Skeletal muscle tissue (tissue), 7 donors: ENCODE measurements around a stretch of chr21.

DNA sequence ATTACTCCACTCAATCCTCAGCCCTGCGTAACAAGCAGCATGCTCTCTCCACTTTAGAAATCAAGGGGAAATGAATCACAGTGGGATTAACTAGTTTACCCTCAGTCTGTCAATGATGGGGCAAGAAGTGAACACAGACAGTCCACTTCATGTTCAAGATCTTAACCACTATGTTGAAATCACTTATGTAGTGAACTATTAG lies 57.8 kb downstream of the N6AMT1 start:
- PRO-cap, 3 experiments = no peak in any of the 3 experiments
- RAMPAGE, long total RNA = no peak
- RRBS, 2 experiments = no CpG with 5 or more reads among the region's 1 CpG

GRCh38 chr21:28922207-28922831 lies 37.2 kb upstream of the N6AMT1 start:
- PRO-cap, 3 experiments = no peak in any of the 3 experiments
- RAMPAGE, long total RNA = no peak
- RRBS, 2 experiments = no CpG with 5 or more reads among the region's 10 CpGs

GRCh38 chr21:29121676-29122153 lies 8.7 kb upstream of the MAP3K7CL start:
- PRO-cap, 3 experiments = no peak in any of the 3 experiments
- RAMPAGE, long total RNA = no peak
- RRBS, 2 experiments = no CpG with 5 or more reads among the region's 1 CpG

GRCh38 chr21:29208460-29209245 lies 78.2 kb downstream of the MAP3K7CL start:
- PRO-cap, 3 experiments = no peak in any of the 3 experiments
- RAMPAGE, long total RNA = no peak
- RRBS, 2 experiments = no CpG with 5 or more reads among the region's 5 CpGs

DNA sequence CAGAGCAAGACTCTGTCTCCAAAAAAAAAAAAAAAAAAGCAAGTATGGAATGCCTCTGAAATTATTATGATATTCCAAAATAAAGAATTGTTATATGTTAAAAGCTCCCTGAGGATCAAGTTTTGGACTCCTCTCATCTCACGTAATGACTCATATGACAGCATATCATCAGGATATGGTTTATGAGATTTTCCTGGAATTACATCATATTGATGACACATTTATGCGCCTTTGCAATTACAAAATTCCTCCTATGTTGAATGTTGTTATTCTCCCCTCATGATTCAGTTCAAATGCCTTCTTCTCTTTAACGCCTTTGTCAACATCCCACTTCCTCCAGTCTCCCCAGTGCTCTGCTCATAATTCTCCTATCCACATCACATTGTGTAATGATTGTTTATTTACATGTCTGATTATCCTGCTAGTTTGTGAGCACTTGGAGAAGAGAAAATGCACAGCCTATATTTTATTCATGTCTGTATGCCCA lies 80.9 kb upstream of the BACH1 start:
- PRO-cap, 3 experiments = no peak in any of the 3 experiments
- RAMPAGE, long total RNA = no peak
- RRBS, 2 experiments = no CpG with 5 or more reads among the region's 3 CpGs

- PRO-cap, 3 experiments = no peak in any of the 3 experiments
- RAMPAGE, long total RNA = no peak
- RRBS, 2 experiments = no CpG with 5 or more reads among the region's 8 CpGs
These were observed 26.9 kb upstream of the BACH1 start for GRCh38 chr21:29271821-29272241.

- PRO-cap, 3 experiments = no peak in any of the 3 experiments
- RAMPAGE, long total RNA = no peak
- RRBS, 2 experiments = no CpG with 5 or more reads among the region's 7 CpGs
These were observed 3.4 kb upstream of the BACH1 start for GRCh38 chr21:29295261-29295814.

DNA sequence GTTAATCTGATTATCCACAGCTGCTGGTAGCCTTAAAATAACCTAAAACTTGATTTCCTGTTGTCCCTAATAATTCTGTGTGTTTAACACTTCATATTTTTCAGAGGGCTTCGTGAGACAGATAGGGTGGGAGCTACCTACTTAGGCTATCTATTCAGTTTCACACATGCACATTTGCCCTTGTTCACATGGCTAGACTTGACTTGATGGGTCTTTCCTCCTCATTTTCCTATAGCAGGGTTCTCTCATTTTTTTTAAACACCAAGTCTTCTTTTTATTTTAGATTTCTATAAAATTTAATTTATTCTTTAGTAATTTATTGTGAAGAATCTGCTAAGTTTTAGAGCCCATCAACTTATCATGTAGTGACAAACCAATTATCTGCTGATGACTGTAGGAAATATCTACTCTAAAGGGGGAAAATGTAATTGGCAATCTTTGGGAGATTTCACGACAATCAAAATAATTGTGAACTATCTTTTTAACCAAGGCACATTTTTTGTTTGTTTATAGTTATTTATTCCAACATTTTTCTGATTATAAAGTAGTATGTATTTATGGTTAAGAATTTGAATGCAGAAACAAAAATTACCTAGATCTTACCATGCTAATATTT lies 11.2 kb downstream of the BACH1 start:
- PRO-cap, 3 experiments = no peak in any of the 3 experiments
- RAMPAGE, long total RNA = no peak
- RRBS, 2 experiments = no CpG with 5 or more reads among the region's 2 CpGs

DNA sequence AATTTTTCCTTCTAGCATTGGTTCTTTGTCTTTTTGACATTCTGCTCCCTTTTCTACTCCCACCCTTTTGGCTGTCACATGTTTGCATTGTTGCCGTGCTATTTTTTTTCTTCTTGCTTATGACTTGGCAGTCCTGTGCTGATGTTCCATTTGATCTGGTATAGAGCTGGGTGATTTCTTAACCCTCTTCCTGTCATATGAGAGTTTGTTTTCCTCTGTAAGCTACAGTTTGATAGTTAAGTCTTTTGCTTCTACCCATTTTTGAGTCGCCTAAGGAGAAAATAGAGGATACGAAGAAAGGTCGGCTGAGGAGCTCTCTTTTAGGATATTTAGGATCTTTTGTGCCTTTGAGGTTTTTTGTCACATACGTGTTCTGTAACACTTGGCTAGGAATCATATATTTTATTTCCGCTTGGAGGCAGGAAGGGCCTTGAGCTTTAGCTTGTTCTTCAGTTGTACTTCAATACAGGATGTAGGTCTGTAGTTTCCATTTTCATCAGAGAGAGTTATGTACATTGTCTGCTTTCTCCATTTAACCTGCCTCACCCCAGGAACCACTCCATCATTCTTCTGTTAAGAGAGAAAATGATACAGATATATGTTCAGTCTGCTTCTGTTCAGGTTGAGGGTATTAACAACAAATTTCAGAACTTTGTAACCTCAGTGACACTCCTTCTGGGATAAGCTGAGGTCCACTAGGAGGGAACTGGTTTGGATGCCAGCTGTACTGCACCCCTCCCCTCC lies 150.7 kb downstream of the BACH1 start:
- PRO-cap, 3 experiments = no peak in any of the 3 experiments
- RAMPAGE, long total RNA = no peak
- RRBS, 2 experiments = no CpG with 5 or more reads among the region's 6 CpGs

GRCh38 chr21:30233210-30233687 lies 17.4 kb upstream of the CLDN8 start:
- PRO-cap, 3 experiments = no peak in any of the 3 experiments
- RAMPAGE, long total RNA = no peak
- RRBS, 2 experiments = no CpG with 5 or more reads among the region's 2 CpGs

- PRO-cap, 3 experiments = no peak in any of the 3 experiments
- RAMPAGE, long total RNA = no peak
- RRBS, 2 experiments = no CpG with 5 or more reads among the region's 2 CpGs
These were observed 147.4 kb upstream of the KRTAP19-8 start for GRCh38 chr21:31185774-31186008.

GRCh38 chr21:31558912-31559816 lies 100.3 kb upstream of the SOD1 start:
- PRO-cap, 3 experiments = peak in 1 of 3 experiments; most common minus-strand start chr21:31559087 (in 1)
- RAMPAGE, long total RNA = no peak
- RRBS, 2 experiments = 2% methylated on average over 65 to 66 of the region's 108 CpGs

DNA sequence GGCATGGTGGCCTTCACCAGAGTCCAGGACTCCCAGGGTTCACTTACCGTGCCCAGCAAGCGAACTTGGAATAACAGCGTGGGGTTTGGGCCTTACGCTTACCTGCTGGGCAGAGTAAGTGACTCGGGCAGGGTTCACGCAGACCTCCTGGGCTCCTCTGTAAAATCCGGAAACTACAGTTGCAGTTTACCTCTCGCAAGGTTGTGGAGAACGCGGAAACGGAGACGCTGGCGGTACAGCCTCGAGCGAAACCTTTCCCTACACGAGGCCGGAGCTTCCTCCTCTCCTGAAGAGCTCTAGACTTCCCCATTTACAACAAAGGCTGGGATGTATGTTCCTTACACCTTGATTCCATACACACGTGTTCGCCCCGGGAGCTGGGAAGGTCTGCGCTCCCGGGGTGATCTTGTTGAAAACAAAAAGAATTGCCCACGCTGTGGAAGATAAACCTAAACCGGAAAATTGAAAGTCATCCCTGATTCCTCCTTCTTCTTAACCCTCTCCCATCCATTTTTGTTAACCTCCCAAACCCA lies 99.6 kb upstream of the SOD1 start:
- PRO-cap, 3 experiments = no peak in any of the 3 experiments
- RAMPAGE, long total RNA = no peak
- RRBS, 2 experiments = 11 to 12% methylated on average over 11 of the region's 24 CpGs

DNA sequence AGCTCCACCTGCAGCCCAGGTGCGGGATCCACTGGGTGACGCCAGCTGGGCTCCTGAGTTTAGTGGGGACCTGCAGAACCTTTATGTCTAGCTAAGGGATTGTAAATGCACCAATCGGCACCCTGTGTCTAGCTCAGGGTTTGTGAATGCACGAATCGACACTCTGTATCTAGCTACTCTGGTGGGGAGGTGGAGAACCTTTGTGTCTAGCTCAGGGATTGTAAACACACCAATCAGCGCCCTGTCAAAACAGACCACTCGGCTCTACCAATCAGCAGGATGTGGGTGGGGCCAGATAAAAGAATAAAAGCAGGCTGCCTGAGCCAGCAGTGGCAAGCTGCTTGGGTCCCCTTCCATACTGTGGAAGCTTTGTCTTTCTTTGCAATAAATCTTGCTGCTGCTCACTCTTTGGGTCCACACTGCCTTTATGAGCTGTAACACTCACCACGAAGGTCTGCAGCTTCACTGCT lies 4.9 kb upstream of the SOD1 start:
- PRO-cap, 3 experiments = no peak in any of the 3 experiments
- RAMPAGE, long total RNA = no peak
- RRBS, 2 experiments = no CpG with 5 or more reads among the region's 8 CpGs

- PRO-cap, 3 experiments = no peak in any of the 3 experiments
- RAMPAGE, long total RNA = no peak
- RRBS, 2 experiments = no CpG with 5 or more reads among the region's 3 CpGs
These were observed 9.0 kb downstream of the SOD1 start for GRCh38 chr21:31668474-31668939.

DNA sequence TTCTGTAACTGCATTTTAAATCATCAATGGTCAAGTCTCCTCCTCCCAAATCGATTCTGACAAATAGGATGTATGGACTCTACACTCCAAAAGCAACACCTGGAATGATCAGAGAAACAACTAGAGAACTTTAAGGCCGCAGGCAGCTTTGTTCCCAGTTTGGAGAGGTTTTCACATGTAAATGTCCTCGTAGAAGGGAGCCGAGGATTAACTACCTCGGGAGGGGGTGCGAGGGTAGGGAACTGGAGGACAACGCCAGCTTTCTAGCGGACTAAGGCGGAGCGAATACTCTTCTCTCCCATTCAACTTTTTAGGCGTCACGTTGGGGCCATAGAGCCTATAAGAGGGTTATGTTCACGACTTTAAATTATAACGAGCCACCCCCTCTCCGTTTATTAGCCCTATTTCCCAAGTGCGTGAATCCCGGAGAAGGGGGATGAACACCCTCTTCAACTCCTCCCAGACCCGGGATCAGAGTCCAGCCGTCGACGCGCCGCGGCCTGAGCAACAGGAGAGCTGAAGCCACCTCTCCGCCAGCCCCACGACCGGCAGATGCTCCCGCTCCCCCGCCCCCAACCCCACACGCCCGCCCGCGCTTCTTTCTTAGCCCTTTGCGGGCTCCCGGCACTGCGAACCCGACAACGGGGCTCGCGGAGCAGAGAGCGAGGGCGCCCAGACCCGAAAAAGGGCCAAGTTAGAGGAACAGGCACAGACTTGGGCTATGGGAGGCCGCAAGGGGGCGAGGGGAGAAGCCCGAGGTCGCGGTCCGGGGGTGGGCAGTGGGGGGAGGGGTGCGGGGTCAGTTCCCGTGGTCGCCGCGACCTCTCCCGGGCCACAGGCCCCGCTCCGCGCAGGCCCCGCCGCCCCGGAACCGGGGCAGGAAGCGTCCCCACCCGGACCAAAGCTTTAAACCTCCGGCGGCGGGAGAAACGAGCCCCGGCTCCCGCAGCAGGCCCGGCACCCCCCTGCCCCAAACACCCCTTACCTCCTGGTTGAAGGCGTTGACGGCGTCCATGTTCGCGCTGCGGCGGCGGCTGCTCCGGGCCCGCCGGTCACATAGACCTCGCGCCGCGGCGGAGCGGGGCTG lies 897 bp downstream of the SCAF4 start:
- PRO-cap, 3 experiments = peak in 2 of 3 experiments; most common plus-strand start position 627 of the sequence (in 2)
- RAMPAGE, long total RNA = no peak
- RRBS, 2 experiments = 2 to 4% methylated on average over 44 to 53 of the region's 88 CpGs

DNA sequence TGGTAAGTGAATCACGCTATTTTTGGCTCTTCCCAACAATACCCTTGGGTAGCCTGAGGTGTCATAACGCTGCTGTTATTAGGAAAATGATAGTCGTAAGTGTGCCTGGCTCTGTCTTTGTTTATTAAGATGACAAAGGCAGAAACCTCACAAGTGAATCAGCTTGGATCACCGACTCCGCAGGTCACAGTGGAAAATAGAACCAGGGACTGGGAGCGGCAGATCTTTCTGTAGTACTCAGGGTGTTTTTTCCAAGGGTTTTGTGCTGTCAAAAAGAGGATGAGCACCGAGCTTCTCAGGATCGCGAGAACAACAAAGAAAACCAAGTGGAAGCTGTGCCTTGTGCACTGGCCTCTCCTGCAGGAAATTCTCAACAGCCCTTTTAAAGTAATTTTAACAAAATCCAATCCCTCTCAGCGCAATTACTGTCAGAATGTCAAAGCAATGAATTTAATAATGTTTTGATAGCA lies 55.2 kb downstream of the HUNK start:
- PRO-cap, 3 experiments = no peak in any of the 3 experiments
- RAMPAGE, long total RNA = no peak
- RRBS, 2 experiments = no CpG with 5 or more reads among the region's 10 CpGs

DNA sequence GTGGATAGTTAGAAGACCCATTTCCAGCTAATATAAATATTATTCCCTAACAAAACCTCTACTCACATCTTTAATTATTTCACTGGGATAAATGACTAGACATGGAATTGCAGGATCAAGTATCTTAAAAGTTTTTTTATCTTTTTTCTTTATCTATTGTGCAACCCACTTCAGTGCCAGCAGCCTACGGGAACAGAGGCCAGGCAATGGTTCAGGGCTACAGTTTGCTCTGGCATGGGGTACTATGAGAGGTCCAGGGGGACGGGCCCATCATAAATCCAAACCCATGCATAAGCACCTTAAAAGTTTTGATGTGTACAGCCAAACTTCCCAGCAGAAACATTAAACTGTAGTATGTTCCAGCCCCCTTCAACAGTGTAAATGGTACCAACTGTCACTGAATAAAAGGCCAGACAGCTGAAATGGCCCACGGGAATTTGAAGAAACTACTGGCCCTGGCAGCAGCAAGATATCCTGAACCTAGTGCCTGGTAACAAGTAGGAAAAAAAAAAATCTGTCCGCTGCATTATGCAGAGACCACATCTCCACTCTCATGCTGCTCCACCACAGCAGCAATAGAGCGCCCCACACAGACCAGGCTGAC lies 15.7 kb downstream of the URB1 start:
- PRO-cap, 3 experiments = no peak in any of the 3 experiments
- RAMPAGE, long total RNA = no peak
- RRBS, 2 experiments = no CpG with 5 or more reads among the region's 5 CpGs

GRCh38 chr21:32440935-32441551 lies 28.5 kb downstream of the EVA1C start:
- PRO-cap, 3 experiments = no peak in any of the 3 experiments
- RAMPAGE, long total RNA = no peak
- RRBS, 2 experiments = no CpG with 5 or more reads among the region's 5 CpGs

DNA sequence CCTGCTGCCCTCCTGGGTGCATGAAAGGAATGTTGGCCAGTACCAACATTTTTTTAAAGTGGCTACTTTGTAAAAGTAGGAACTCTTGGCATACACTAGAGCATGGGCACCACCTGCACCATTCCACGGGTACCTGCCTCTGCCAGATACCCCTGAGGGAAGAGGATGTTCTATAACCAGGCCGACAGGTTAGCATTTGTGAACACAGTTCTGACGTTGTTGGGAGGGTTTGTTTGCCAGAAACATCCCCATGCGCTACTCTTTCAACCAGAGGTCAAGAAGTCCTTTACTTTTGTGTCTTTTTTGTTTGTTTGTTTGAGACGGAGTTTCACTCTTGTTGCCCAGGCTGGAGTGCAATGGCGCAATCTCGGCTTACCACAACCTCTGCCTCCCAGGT lies 43.1 kb downstream of the EVA1C start:
- PRO-cap, 3 experiments = no peak in any of the 3 experiments
- RAMPAGE, long total RNA = no peak
- RRBS, 2 experiments = no CpG with 5 or more reads among the region's 7 CpGs